SK-N-SH (cell line): ENCODE measurements around a stretch of chr3.

- RRBS: no CpG with 5 or more reads among the region's 4 CpGs
CAGE:
- cytosol, long polyA plus RNA: no peak
- long polyA plus RNA: no peak
- nucleus, long polyA plus RNA: no peak
Observed at GRCh38 chr3:169232810-169233353, 430.6 kb downstream of the MECOM start.

- RRBS: no CpG with 5 or more reads among the region's 3 CpGs
CAGE:
- cytosol, long polyA plus RNA: no peak
- long polyA plus RNA: no peak
- nucleus, long polyA plus RNA: no peak
Observed at GRCh38 chr3:169307743-169308454, 355.6 kb downstream of the MECOM start.

DNA sequence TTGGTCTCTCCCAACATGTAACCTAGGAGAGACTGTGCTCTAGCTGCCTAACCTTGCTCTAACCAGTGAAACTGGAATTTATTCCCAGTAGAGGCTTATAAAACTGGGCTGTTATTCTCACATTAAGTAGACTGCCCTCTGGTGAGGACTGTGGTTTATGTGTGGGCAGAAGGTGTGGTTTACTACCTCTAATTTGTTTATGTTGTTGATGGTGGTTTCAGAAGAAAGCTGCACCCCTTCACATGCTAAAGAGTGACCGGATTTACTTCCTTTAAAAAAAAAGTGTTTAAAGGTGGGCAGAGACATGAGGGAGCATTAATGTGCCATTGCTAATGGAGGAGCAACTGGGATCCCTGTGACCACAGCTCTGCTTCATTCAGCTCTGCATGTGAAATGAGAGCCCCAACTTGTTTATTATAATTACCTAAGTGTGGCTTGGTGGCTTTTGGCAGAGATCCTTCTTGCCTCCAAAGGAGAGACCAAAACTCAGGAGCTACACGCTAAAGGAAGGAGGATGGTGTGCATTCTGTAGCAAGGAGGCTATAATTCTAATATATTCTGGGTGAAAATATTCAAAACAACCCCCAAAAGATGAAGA lies 273.1 kb downstream of the MECOM start:
- RRBS: no CpG with 5 or more reads among the region's 2 CpGs
CAGE:
- cytosol, long polyA plus RNA: no peak
- long polyA plus RNA: no peak
- nucleus, long polyA plus RNA: no peak

GRCh38 chr3:169483651-169484217 lies 179.8 kb downstream of the MECOM start:
- RRBS: no CpG with 5 or more reads among the region's 11 CpGs
CAGE:
- cytosol, long polyA plus RNA: no peak
- long polyA plus RNA: no peak
- nucleus, long polyA plus RNA: no peak

- RRBS: no CpG with 5 or more reads among the region's 7 CpGs
CAGE:
- cytosol, long polyA plus RNA: no peak
- long polyA plus RNA: no peak
- nucleus, long polyA plus RNA: no peak
Observed at GRCh38 chr3:169623889-169624720, 39.4 kb downstream of the MECOM start.

DNA sequence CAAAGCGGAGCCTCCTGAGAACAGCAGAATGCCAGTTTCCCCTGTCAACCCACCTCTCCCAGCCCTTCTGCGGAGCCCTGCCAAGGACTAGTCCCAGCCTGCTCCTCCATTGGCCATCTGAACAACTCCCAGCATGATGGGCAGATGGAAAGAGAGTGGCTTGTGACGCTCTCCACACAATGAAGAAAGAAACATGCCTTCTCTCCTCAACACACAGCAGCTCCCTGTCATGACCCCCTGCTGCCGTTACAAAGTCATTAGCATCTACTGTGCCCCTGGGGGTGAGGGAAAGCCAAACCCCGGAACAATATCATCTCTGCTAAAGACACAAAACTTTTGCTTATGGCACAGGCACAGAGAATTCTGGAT lies 33.6 kb downstream of the MECOM start:
- RRBS: no CpG with 5 or more reads among the region's 5 CpGs
CAGE:
- cytosol, long polyA plus RNA: no peak
- long polyA plus RNA: no peak
- nucleus, long polyA plus RNA: no peak

GRCh38 chr3:170154347-170154940 lies 27.1 kb downstream of the PHC3 start:
- RRBS: no CpG with 5 or more reads among the region's 2 CpGs
CAGE:
- cytosol, long polyA plus RNA: no peak
- long polyA plus RNA: no peak
- nucleus, long polyA plus RNA: no peak

DNA sequence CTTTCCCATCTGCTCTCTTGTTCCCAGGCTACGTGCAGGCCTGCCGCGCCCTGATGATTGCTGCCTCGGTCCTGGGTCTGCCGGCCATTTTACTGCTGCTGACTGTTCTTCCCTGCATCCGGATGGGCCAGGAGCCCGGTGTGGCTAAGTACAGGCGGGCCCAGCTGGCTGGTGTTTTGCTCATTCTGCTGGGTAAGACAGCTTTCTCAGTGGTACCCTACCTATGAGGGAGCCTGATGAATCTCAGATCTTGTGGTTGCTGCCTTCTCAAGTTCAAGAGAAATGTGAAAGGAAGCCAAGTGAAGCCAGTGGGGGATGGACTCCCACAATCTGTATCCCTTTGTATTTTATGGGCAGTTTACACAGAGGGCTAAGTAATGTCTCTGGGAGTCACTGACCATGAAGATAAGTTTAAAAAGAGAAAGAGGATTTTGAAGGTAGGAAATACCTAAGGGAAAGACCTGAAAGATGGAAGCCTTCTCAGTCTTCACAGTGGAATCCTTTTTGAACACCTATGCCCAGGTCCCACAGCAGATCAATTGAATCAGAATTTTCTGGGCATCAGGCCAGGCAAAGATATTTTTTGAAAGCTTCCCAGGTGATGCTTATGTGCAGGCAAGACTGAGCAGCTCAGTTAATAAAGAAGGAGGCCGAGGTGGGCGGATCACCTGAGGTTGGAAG lies 4.6 kb downstream of the CLDN11 start:
- RRBS: no CpG with 5 or more reads among the region's 10 CpGs
CAGE:
- cytosol, long polyA plus RNA: no peak
- long polyA plus RNA: no peak
- nucleus, long polyA plus RNA: no peak

DNA sequence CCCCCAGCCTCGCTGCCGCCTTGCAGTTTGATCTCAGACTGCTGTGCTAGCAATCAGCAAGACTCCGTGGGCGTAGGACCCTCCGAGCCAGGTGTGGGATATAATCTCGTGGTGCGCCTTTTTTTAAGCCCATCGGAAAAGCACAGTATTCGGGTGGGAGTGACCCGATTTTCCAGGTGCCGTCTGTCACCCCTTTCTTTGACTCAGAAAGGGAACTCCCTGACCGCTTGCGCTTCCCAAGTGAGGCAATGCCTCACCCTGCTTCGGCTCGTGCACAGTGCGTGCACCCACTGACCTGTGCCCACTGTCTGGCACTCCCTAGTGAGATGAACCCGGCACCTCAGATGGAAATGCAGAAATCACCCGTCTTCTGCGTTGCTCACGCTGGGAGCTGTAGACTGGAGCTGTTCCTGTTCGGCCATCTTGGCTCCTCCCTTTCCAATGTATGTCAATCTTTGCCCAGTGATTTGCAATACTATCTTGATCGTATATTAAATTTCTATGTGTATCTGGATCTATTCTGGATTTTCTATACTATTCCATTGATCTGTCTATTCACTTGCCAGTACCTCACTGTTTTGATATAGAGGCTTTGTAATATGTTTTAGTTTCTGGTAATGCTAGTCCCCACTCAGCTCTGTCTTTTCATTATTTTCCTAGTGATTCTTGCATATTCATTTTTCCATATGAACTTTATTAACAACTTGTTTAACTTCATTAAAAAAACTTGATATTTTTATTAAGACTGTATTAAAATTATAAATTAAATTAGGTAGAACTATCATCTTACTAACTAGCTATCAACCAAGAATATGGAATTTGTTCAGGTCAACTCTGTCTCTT lies 14.4 kb upstream of the RPL22L1 start:
- RRBS: no CpG with 5 or more reads among the region's 22 CpGs
CAGE:
- cytosol, long polyA plus RNA: no peak
- long polyA plus RNA: no peak
- nucleus, long polyA plus RNA: no peak

DNA sequence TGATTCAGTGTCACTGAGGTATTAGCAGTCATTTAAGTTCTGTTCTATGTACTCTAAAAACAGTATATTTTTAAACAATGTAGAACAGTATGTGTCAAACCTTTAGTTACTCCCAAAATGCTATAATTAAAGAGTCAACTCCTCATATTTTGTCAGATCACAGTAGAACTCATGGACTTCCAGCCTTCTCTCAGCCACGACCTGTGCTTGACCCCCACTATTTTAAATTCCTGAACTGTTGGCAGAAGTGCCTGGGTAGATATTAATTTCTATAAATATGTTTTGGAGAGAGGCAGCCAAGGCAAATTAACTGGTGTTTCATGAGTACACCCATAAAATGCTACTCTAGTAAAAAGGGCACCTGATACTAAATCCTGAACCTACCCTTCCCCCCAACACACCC lies 164.2 kb downstream of the TNIK start:
- RRBS: no CpG with 5 or more reads among the region's 1 CpG
CAGE:
- cytosol, long polyA plus RNA: no peak
- long polyA plus RNA: no peak
- nucleus, long polyA plus RNA: no peak

GRCh38 chr3:171453965-171454532 lies 6.2 kb downstream of the TNIK start:
- RRBS: no CpG with 5 or more reads among the region's 8 CpGs
CAGE:
- cytosol, long polyA plus RNA: no peak
- long polyA plus RNA: no peak
- nucleus, long polyA plus RNA: no peak

- RRBS: no CpG with 5 or more reads among the region's 4 CpGs
CAGE:
- cytosol, long polyA plus RNA: no peak
- long polyA plus RNA: no peak
- nucleus, long polyA plus RNA: no peak
Observed at GRCh38 chr3:171683900-171684765, 126.2 kb downstream of the PLD1 start.

- RRBS: no CpG with 5 or more reads among the region's 5 CpGs
CAGE:
- cytosol, long polyA plus RNA: no peak
- long polyA plus RNA: no peak
- nucleus, long polyA plus RNA: no peak
Observed at GRCh38 chr3:171835209-171835449, 8.0 kb upstream of the TMEM212 start.

DNA sequence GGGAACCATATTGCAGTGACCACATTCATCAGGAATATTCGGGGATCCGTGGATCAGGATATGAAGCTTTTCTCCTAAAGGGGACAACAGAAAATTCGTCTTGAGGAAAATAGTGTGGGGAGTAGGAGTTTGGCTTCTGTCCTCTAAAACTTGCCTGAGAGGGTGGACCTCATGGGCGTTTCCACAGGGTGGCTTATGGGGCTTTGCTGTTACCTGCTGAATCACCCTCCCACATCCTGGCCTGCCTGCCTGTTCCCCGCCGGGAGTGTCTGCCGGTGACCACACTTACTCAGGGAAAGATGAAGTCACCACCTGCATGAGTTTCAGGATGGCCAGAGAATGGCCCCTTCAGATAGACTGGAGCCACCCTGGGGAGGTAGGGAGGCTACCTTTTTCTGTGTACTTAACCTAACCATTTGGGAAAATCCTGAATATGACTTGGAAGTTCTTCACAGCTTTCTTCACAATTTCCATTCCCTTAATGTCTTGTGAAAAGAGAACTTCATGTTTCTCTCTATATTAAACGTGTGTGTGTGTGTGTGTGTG lies 78.4 kb upstream of the FNDC3B start:
- RRBS: no CpG with 5 or more reads among the region's 8 CpGs
CAGE:
- cytosol, long polyA plus RNA: no peak
- long polyA plus RNA: no peak
- nucleus, long polyA plus RNA: no peak

- RRBS: no CpG with 5 or more reads among the region's 1 CpG
CAGE:
- cytosol, long polyA plus RNA: no peak
- long polyA plus RNA: no peak
- nucleus, long polyA plus RNA: no peak
Observed at GRCh38 chr3:171980424-171981017, 58.9 kb upstream of the FNDC3B start.

- RRBS: no CpG with 5 or more reads among the region's 4 CpGs
CAGE:
- cytosol, long polyA plus RNA: no peak
- long polyA plus RNA: no peak
- nucleus, long polyA plus RNA: no peak
Observed at GRCh38 chr3:172073131-172073751, 33.9 kb downstream of the FNDC3B start.

DNA sequence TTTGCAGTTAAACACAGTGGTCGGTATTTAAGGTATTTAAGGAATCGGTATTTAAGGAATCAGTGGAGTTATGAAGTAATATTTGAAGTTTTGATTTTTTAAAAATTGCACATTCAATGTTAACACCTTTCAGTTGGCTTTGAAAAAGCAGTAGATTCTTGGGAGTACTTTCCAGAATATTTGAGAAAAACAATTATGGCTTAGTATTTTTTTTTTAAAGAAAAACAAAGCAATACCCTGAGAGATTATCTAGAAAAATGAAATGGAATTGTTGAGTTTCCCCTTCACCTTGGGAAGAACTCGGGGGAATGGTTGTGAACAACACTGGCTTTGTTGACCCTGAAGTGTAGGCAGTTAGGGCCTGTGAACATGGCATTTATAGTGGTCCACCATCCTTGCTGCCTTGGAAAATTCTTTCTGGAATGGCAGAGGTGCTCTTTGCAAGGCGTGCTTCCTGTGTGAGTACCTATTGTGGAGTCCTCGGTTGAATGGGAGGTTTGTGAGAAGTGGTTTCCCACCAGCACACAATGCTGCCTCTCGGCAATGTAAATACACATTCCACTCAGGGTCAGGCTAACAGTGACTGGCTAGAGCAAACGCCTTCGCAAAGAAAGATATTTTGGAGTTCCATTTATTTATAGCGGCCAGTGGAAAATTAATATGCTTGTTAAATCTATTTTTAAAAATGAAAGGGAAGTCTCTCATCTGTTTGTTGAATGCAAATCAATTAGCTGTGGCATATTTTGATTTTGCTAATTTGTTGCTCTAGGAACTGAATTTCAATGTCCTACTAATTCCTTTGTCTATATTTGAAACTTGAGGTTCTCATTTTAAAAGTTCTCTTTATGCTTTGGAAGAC lies 59.3 kb downstream of the FNDC3B start:
- RRBS: no CpG with 5 or more reads among the region's 9 CpGs
CAGE:
- cytosol, long polyA plus RNA: no peak
- long polyA plus RNA: no peak
- nucleus, long polyA plus RNA: no peak

DNA sequence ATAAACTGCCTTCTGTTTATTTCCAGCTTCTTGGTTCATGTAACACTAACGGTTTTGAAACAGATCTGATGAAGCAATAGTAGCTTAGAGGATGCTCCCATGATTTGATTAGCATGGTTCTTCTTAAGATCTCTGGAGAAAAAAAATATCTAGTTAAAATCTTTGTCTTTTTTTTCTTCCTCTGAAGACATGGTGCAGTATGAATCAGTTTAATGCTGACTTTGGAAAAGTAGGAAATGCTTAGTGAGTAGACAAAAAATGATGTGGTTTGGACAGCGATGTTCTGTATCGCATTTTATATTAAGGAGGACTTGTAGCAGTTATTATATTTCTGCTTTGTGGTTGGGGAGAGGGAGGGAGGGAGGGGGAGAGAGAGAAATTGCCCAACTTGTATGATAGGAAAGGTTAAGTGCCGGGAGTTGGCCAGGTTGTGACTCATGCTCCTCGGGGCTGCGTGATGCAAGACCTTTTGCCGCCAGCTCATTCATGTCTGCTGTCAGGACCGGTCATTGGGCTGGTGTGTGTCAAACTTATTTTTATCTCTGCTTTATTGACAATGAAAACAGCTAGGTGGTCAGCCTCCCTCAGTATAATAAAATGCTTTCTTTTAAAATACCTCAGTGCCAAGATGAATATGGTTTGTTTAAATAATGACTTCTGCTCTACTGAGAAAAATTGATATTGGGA lies 90.4 kb downstream of the FNDC3B start:
- RRBS: under 1% methylated on average over 4 of the region's 8 CpGs
CAGE:
- cytosol, long polyA plus RNA: no peak
- long polyA plus RNA: no peak
- nucleus, long polyA plus RNA: no peak

DNA sequence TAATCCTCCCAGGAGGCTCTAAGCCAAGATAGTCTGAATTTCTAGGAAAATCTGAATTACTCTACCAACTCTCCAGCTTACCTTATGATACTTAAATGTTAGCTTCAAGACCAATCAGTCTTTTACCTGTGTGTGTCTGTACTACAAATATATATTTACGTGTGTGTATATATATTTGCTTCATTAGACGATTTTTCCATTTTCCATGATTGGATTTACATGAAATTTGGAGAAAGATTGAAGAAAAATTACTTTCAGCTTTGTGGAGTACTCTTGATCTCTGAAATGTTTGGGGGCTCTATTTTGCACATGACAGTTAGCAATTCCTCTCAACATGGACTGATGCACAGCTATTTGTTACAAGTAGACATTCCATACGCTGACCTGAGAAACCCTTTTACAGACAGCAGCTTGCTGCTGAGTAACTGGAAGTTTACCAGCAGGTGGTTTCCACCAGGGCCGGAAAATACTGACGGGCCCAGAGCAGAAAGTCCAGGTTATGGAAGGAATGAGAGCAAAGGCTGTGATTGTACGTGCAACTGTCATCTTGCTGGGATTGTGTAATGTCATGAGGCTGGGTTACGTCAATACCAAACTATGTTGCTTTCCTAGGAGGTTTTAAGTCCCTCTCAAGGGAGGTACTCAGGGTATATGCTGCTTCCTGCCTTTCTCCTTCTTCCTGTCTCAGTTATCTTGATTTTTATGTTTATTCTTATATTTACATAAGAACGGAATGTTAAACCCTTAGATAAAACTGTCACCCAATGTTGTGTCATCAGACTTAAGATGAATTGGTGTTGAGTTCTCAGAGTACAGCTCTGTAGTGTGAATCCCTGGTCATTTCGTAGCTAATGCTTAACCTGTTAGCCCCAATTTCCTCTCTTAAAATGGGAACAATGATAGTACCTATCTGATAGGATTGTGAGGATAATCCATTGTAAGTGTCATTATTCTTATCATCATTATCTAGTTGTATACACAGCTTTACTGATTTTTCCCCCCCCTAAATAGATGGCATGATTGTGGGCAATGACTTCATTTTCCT lies 101.1 kb downstream of the FNDC3B start:
- RRBS: no CpG with 5 or more reads among the region's 9 CpGs
CAGE:
- cytosol, long polyA plus RNA: no peak
- long polyA plus RNA: no peak
- nucleus, long polyA plus RNA: no peak

DNA sequence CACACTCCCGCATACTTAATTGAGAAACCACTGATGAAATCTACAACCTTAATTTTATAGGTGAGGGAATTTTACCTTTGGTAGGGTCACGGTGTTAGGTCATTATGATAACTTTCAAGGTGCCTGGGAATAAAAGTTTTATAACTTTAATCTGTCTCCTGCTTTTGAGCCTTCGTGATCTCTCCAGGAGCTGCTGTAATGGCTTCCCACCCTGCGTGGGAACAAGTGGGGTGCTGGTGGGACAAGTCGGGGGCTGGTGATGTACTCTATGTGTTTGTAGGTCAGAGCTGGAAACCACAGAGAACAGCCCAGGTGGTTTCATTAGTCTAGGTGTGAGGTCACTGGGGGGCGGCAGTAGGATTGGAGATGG lies 115.3 kb downstream of the FNDC3B start:
- RRBS: no CpG with 5 or more reads among the region's 6 CpGs
CAGE:
- cytosol, long polyA plus RNA: no peak
- long polyA plus RNA: no peak
- nucleus, long polyA plus RNA: no peak